ENCODE measurements around a stretch of chr14.

DNA sequence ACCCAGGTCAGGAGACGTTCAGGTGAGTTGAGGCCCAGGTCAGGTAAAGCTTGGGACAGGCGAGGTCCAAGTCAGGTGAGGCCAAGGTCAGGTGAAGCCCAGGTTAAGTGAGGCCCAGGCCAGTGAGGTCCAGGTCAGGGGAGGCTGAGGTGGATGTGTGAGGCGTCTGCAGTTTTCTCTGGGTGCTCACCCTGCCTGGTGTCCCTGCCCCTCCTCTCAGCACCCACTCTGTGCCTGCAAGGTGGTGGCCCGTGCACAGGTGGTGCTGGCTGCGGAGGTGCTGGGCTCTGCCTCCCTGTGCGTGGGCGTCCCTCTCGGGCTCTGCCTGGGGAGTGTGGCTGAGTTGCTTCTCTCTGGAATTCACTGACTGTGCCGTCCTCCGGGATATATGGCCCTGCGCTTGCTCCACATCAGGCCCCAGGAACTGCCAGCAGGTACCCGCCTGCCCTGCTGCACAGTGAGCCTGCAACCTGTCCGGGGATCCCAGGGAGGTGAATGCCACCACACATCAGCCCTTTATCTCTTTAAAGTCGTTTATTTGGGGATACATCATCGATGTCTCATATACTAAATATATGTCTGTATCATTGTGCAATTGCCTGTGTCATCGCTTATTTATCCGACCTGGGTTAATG is 379.1 kb downstream of the TMEM121 start:
- RRBS: 89% methylated on average over 2 of the region's 17 CpGs

- RRBS: no CpG with 5 or more reads among the region's 16 CpGs
These were observed 418.5 kb downstream of the TMEM121 start for GRCh38 chr14:105944826-105945324.

DNA sequence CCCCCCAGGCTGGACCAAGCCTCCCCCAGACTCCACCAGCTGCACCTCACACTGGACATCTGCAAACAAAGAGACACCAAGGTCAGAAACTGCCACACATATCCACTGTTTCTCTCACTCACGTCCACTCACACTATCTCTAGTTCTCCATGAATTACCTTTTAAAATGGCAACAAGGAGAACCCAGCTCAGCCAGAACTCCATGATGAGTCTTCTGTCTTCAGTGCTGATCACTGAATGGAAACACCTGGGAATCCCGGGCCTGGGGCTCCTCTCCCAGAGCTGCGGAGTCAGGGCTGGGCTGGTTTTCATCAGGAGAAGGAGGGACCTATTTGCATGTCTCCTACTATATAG is 562.0 kb downstream of the TMEM121 start:
- RRBS: no CpG with 5 or more reads among the region's 3 CpGs

DNA sequence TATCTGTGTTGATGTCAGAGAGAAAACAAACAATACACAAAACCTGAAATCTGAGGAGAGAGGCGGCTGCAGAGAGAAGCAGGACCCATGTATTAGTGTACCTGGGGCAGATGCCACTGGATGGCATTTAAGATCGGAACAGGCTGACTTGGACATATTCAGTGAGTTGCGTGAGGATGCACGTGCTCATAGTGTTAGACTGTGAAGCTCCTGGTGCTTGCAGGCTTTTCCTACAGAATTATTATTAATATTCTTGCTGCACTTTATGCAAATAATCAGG is 810.3 kb downstream of the TMEM121 start:
- RRBS: no CpG with 5 or more reads among the region's 4 CpGs

DNA sequence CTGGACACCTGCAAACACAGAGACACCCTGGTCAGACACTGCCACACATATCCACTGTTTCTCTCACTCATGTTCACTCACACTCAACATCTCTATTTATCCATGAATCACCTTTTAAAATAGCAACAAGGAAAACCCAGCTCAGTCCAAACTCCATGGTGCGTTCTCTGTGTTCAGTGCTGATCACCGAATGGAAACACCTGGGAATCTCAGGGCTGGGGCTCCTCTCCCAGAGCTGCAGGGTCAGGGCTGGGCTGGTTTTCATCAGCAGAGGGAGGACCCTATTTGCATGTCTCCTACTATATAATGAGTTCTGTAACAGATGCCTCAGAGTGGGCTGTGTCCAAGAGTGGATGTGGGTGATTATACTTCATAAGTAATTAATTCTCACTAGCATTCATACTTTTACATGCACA is 944.2 kb downstream of the TMEM121 start:
- RRBS: no CpG with 5 or more reads among the region's 2 CpGs

- RRBS: no CpG with 5 or more reads among the region's 3 CpGs
These were observed 1096.2 kb downstream of the TMEM121 start for GRCh38 chr14:106622677-106622953.

GRCh38 chr14:106872311-106873445 is 1346.3 kb downstream of the TMEM121 start:
- RRBS: no CpG with 5 or more reads among the region's 38 CpGs